CMK (cell line): ENCODE measurements around the genes UQCRFS1 and NUDT19.

- RRBS = 7% methylated on average over 3 of the region's 38 CpGs
Measured at GRCh38 chr19:23415447-23416271, 20.4 kb upstream of the ZNF91 start.

DNA sequence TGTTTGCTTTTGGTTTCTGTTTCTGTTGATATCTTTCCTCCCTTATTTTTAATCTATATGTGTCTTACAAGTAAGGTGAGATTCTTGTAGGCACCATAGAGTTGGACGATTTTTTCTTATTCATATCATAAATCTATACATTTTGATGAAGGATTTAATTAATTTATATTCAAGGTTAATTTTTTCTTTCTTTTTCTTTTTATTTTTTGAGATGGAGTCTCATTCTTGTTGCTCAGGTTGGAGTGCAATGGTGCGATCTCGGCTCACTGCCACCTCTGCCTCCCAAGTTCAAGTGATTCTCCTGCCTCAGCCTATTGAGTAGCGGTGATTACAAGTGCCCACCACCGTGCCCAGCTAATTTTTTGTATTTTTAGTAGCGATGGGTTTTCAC, 57.6 kb downstream of the ZNF254 start:
- RRBS = no CpG with 5 or more reads among the region's 6 CpGs

GRCh38 chr19:24179538-24179985, 92.6 kb downstream of the ZNF254 start:
- RRBS = no CpG with 5 or more reads among the region's 3 CpGs

DNA sequence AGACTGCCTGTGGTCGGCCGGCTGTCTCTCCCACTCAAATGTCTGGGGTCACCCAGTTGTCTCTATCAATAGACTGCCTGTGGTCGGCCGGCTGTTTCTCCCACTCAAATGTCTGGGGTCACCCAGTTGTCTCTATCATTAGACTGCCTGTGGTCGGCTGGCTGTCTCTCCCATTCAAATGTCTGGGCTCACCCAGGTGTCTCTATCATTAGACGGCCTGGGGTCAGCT, 1555.6 kb downstream of the UQCRFS1 start:
- RRBS = no CpG with 5 or more reads among the region's 6 CpGs

DNA sequence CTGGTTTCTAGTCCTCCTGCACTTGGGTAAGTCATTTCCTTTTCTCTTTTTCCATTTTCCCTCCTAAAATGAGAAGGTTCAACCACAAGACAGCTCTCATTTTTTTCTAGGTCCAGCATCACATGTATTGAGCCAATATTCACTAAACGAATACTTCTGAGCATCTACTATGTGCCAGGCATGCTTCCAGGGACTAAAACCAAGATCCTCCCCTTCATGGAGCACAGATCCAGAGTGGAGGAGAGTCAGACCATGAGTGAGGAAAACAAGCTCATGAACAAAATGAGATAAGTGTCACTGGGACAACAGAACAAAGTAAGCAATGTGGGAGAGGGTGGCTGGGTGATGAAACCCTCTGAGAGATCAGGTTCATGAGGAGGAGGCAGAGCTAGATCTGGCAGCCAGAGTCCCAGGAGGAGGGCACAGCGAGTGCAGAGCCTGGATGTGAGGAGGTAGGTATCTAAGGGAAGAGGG, 1312.0 kb downstream of the UQCRFS1 start:
- RRBS = no CpG with 5 or more reads among the region's 2 CpGs

- RRBS = 1% methylated on average over 24 of the region's 63 CpGs
Measured at GRCh38 chr19:29212890-29213431, at the start of gene UQCRFS1. TSS of gene UQCRFS1 (minus strand) at chr19:29213151.

GRCh38 chr19:29417249-29417730, 108.5 kb upstream of the VSTM2B start:
- RRBS = no CpG with 5 or more reads among the region's 9 CpGs

- RRBS = 61% methylated on average over 23 of the region's 75 CpGs
Measured at GRCh38 chr19:29524784-29525674, 765 bp upstream of the VSTM2B start.

DNA sequence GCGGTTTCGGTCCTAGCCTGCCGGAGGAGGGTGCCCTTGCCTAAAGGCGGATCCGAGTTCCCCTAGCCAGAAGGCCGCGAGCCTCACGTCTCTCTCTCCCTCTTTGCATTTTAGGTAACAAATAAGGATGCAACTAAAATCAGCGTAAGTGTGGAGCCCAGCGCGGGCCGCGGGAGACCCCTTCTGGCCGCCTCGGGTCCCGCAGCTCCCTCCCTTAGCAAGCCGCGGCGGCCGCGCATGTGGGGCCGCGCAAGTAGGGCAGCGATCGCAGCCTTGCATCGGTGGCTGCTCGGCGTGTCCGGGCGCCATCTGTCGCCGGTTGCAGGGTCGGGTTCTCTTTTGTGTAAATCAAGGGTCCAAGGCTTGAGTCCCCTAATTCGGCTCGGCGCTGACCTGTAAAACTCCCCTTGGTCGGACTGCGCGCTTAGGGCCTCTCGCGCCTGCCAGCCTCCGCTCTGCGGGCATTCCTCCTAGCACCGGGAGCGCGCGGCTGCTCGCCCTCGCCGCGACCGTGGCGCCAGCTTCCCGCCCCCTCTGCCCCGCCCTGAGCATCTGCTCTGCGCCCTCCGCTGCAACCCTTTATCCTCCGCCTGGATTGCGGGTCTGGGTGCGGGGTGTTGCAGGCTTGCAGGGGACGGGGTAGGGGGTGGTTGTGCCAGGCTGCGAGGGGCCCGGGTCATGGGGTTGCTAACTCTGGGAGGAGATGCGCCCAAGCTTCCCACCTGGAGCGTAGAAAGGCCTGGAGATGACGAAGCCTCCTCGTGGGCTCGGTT, 2.7 kb downstream of the VSTM2B start:
- RRBS = no CpG with 5 or more reads among the region's 68 CpGs

DNA sequence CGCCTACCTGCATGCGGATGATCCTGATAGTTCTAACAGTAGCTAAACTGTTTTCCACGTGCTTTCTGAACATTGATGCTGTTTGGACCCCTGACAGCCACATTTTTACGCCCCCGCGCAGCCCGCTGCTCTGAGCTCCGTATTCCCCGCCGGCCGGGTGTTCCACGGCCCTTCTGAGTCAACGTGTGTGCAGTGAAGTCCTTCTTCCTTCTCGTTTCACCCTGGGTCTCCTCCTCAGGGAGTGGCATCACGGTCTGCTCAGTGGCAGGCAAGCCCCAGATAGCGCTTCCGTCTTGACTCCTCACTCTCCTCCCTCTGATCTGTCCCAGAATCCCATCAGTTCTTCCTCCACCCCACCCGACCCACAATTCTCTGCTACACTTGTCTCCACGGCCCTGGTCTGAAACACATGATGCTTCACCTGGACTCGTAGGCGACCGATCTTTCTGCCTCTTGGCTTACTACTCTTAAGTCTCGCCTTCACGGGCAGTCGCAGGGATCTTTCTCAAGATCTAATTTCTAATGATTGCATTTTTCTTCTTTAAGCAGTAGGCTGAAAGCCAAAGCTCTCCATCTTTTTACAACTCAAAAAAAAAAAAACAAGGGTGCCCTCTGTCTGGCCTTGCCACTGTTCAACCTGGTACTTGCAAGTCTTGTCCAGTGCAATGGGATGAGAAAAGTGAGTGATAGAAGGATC, 33.9 kb downstream of the CCNE1 start:
- RRBS = no CpG with 5 or more reads among the region's 25 CpGs

- RRBS = 4% methylated on average over 25 of the region's 37 CpGs
Measured at GRCh38 chr19:29873492-29873799, 61.7 kb downstream of the CCNE1 start.

- RRBS = no CpG with 5 or more reads among the region's 2 CpGs
Measured at GRCh38 chr19:29969631-29970188, 27.7 kb downstream of the URI1 start.

DNA sequence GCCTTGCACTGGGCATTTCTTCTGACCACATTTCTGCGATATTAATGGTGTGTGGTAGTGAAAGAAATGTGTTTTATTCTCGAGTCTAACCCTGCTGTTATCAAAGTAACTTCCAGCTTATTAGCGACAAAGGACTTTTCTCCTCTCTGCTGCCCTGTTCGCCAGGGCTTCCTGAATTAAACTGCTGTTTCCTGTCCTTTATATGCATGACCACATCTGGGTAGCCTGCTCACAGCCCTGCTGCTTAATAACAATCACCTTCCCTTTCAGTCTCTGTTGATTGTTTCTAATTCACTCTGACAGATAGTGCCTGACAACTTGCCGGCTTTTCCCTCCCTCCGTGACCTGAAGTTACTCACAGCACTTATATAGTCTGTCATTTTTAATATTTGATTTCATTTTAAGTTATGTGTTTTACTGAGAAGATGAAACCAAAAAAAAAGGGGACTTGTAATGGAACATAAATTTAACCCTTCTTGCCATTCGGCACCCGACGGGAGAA, 11.4 kb upstream of the ZNF536 start:
- RRBS = no CpG with 5 or more reads among the region's 9 CpGs

- RRBS = 67% methylated on average over 3 of the region's 9 CpGs
Measured at GRCh38 chr19:30696395-30696929, 324.3 kb downstream of the ZNF536 start.

GRCh38 chr19:31263288-31263805, 85.9 kb downstream of the TSHZ3 start:
- RRBS = no CpG with 5 or more reads among the region's 9 CpGs

- RRBS = no CpG with 5 or more reads among the region's 7 CpGs
Measured at GRCh38 chr19:31340441-31340763, 8.8 kb downstream of the TSHZ3 start.

- RRBS = no CpG with 5 or more reads among the region's 7 CpGs
Measured at GRCh38 chr19:31347473-31347980, 1.7 kb downstream of the TSHZ3 start.

DNA sequence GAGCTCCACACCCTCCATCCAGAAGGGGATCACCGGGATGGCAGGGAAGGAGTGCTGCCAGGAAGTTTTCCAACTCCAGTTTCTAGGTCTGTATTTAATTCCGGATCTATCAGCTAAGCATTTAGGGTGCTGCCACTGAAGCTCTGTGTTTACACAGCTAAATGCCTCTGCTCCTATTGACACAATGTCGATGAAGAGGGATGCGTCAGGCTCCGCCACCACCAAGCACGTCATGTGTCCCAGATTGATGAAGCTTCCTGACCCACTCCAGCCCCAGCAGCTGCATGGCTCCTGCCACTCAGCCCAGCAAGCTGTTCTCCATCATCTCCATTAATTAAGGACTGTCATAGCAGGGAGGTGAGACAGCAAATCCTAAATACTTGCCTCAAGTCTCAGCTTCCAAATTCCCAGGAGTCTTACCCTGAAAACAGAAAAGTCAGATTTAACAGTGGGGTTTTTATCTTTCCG, 435.2 kb upstream of the ZNF507 start:
- RRBS = 62% methylated on average over 2 of the region's 7 CpGs

- RRBS = no CpG with 5 or more reads among the region's 6 CpGs
Measured at GRCh38 chr19:32270105-32270582, 75.3 kb upstream of the ZNF507 start.

DNA sequence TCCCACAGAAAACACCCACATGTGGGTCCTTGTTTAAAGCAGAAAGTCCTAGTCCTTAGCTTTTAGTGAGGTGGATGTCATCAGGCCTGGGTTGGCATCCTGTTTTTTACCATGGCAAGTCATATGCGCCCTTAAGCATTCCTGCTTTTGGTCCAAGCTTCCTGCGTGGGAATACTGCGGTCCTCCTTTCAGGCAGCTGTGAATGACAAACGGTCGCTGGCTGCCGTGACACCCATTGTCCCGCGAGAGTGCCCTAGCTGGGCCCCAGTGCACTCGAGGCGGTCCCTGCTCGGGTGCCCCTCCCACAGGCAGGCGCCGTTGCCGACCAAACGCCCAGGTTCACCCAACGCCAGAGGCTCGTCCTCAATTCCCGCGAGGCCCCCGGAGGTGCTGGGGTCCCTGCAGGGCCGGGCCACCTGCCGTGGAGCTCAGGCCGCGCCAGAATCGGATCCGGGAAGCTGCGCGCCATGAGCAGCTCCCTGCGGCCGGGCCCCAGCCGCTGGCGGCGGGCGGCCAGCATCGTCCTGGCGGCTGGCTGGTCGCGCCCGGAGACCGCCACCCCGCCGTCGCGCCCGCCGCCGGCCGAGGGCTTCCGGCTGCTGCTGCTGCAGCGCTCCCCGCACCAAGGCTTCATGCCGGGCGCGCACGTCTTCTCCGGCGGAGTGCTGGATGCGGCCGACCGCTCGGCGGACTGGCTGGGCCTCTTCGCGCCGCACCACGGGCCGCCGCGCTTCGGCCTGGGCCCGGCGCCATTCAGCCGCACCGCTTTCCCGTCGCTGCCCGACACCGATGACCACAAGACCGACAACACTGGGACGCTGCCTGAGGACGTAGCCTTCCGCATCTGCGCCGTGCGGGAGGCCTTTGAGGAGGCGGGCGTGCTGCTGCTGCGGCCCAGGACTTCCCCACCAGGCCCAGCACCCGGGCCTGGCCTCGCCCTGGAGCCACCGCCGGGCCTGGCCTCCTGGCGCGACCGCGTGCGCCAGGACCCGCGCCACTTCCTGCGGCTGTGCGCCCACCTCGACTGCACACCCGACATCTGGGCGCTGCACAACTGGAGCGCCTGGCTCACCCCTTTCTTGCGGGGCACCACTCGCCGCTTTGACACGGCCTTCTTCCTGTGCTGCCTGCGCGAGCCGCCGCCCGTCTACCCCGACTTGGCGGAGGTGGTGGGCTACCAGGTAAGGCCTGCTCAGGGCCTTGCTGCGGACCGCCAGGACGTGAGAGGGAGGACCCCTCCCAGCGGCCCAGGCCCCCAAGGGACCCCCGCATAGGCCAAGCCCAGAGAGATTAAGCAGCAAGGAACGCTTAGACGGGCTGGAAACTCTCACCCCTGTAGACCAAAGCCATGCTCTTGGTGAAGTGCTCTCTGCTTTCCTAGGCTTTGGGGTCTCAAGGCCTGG, at the start of gene NUDT19:
TSS of gene NUDT19 (plus strand) at position 328 of the 1,403 bp plus-strand sequence.
- RRBS = 1% methylated on average over 34 of the region's 123 CpGs